Breast (tissue), 4 donors: Measurements from ENCODE around the genes GATA5 and GID8.

- PRO-cap, 3 experiments: no peak in any of the 3 experiments
- RRBS: no CpG with 5 or more reads among the region's 20 CpGs
Measured at GRCh38 chr20:62381013-62382030, 5.6 kb upstream of the RPS21 start.

GRCh38 chr20:62388038-62389116, 1.5 kb downstream of the RPS21 start:
- PRO-cap, 3 experiments: no peak in any of the 3 experiments
- RRBS: 38% methylated on average over 3 of the region's 26 CpGs

DNA sequence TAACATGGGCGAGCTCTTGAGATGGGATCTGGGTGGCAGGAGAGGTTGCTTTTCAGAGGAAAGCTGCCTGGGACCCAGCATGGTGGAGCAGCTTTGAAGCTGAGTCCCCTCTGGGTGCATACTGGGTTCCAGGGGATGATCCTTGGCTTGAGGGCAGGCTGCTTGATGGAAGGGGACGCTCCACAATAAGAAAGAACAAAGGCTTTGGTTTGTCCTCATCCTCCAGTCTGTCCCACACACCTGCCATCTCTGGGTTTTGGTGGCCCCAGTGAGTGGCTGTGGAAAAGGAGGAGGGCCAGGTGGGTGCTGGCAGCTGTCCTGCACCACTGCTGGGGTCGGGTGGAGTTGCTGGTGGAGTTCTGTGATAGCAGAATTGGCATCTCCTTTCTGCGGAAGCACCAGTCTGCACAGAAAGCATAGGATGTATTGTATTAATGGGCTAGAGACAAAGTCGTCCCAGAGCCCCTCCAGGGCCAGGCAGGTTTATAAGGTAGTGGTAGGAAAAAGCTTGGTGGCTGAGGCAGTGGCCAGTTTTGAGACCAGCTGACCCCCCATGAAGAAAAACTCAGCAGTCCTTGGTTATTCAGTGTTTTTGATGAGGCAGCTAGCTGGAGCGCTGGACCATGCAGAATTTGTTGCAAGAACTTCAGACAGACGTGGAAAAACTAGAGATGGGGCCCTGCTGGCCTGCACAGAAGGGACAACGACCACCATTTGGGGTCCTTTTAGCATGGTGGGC, 2.4 kb downstream of the RPS21 start:
- PRO-cap, 3 experiments: no peak in any of the 3 experiments
- RRBS: no CpG with 5 or more reads among the region's 8 CpGs

DNA sequence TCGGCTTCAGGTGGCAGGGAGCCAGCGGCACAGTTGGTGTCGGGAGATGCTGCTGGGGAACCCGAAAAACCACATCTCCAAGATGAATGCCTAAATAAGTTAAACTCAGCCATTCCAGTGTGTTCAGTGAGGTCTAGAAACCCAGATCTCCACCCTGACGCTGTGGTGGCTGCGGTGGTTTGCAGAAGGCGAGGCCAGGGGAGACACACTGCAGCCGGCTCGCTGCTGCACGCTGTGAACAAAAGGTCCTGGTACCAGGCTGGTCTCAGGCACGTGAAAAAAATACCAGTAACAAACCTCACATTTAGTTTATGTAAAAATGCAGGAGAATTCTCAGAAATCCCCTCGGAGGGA, 3.5 kb downstream of the RPS21 start:
- PRO-cap, 3 experiments: no peak in any of the 3 experiments
- RRBS: no CpG with 5 or more reads among the region's 12 CpGs

- PRO-cap, 3 experiments: no peak in any of the 3 experiments
- RRBS: no CpG with 5 or more reads among the region's 9 CpGs
Measured at GRCh38 chr20:62398817-62399250, 8.3 kb downstream of the CABLES2 start.

GRCh38 chr20:62475542-62476372, at the start of gene GATA5:
TSS of gene GATA5 (minus strand) at chr20:62475995.
- PRO-cap, 3 experiments: no peak in any of the 3 experiments
- RRBS: 2% methylated on average over 71 of the region's 98 CpGs

DNA sequence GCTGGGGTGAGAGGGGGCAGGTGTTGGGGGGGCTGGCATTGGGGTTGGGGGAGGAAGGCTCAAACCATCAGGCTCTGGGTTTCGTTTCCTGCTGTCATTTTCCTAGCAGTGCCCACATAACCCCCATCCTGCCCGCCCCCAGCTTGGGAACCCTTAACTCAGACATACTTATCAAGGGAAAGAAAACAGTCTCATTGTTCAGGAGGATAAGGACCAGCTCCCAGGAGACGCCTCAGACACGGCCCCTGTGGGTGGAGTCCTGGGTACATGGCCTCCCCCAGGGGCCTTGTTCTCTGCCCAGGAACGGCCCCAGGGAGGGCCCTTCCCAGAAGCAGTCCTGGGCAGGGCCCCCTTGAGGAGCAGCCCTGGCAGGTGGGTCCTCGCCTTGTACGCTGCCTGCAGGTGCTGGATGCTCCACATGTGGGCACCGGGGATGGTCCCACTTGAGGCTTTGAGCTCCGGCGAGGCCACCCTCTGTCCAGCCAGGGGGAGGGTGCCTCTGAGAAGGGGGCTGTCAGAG, 4.5 kb upstream of the GATA5 start:
- PRO-cap, 3 experiments: no peak in any of the 3 experiments
- RRBS: no CpG with 5 or more reads among the region's 10 CpGs

DNA sequence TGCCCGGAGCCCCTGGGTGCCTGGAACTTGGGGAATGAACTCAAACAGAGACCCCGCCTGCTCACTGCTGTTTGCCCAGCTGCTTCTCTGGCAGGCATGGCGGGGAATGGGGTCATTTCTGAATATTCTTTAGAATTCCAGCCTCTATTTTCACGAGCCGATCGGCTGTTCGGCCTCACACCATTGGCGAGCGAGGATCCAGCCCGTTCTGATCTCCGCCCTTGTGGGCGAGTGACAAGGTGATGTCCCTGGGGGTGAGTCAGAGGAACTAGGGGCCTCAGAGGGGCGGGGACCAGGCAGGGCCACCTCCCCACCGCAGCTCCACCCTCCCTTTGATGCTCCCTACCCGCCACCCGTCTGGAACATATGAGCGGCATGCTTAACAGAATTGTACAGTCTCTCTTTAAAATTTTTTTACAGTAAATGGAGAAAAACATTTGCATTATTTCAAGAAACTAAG, 48.0 kb upstream of the GATA5 start:
- PRO-cap, 3 experiments: no peak in any of the 3 experiments
- RRBS: no CpG with 5 or more reads among the region's 17 CpGs

DNA sequence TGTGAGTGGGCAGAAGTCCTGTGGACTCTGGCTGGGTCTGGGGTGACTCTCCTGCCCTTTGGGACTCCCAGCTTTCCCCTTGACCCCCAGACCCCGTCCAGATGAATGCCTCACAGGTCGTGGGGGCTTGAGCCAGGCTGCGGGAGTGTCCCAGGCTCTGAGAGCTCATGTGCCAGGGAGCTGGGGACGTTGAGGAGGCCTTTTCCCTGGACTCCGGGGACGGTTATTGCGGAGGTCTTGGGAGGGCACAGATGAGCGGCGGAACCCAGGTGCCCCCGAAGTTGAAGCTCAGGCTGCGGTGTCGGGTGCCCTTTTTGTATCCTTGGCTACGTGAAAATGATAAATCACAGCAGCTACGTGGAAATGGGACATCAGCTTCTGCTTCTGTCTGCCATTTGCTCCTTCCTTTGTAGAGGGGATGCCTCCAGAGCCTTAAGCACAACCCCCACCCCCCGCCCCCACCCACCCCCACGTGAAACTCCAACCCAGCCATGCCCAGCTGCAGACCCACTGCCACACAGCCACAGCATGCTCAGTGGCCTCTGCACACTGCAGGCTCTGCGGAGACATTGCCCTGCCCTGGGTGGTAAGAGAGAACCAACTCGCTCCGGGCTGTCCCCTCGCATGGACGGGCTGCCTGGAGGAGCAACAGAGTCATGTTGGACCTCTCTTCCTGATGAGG, 76.2 kb upstream of the GATA5 start:
- PRO-cap, 3 experiments: no peak in any of the 3 experiments
- RRBS: 56% methylated on average over 3 of the region's 21 CpGs

- PRO-cap, 3 experiments: no peak in any of the 3 experiments
- RRBS: no CpG with 5 or more reads among the region's 7 CpGs
Measured at GRCh38 chr20:62573295-62573642, 69.0 kb upstream of the SLCO4A1 start.

GRCh38 chr20:62606460-62607207, 35.7 kb upstream of the SLCO4A1 start:
- PRO-cap, 3 experiments: no peak in any of the 3 experiments
- RRBS: no CpG with 5 or more reads among the region's 32 CpGs

GRCh38 chr20:62671598-62672028, 29.3 kb downstream of the SLCO4A1 start:
- PRO-cap, 3 experiments: no peak in any of the 3 experiments
- RRBS: no CpG with 5 or more reads among the region's 16 CpGs

- PRO-cap, 3 experiments: no peak in any of the 3 experiments
- RRBS: 70% methylated on average over 8 of the region's 19 CpGs
Measured at GRCh38 chr20:62687197-62687640, 21.4 kb upstream of the NTSR1 start.

DNA sequence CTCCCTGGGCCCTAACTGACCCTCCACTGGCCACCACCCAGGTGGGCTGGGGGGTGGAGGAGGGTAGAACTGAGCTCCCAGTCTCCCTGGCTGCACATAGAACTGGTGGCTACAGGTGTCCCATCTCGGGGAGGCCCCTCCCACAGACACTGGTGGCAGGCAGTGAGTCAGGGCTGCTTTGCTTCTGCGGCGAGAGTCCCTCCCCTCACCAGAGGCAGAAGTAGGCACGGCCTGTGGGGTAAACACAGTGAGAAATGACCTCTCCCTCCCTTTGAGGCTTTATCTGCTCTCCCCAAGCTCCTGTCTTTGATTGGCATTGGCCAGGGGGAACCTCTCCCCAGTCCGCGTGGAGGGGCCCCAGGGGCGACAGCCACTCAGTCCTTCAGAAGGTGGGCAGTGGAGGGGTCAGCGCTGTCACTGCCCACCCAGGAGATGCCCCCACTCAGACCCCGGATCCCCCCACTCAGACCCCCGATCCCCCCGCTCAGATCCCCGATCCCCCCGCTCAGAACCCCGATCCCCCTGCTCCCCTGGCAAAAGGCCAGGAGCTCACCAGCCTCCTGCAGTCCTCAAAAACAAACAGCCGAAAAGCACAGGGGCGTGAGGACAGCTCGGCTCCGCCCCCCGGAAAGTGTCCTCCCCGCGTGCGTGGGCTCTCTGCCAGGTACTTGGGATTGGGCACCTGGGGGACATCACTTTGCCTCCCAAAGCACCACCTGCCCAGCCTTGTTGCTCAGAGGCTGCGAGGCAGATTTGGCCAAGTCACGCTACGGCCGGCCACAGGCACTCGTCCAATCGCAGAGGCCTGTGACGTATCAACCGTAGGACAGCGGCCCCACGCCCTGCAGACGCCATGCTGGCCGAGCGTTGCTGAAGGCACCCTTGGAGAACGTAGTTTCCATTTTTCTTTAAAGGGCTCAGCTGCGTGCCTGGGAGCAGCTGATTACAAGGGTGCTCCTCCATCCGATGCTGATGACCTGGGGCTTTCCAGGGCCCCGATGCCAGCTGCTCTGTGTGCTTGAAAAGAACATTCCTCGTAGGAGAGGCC, 2.8 kb downstream of the NTSR1 start:
- PRO-cap, 3 experiments: no peak in any of the 3 experiments
- RRBS: no CpG with 5 or more reads among the region's 40 CpGs

DNA sequence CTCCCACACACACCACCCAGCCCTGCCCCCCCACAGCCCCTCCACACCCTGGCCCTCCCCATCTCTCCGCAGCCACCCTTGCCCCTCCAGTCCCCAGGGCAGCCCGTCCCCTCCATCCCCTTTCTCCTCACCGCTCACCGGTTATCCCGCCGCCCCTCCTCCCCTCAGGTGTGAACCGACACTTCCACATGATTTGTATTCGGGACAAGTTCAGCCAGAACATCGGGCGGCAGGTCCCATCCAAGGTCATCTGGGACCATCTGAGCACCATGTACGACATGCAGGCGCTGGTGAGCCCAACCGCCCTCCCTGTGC, 626 bp downstream of the MRGBP start:
- PRO-cap, 3 experiments: no peak in any of the 3 experiments
- RRBS: no CpG with 5 or more reads among the region's 13 CpGs

DNA sequence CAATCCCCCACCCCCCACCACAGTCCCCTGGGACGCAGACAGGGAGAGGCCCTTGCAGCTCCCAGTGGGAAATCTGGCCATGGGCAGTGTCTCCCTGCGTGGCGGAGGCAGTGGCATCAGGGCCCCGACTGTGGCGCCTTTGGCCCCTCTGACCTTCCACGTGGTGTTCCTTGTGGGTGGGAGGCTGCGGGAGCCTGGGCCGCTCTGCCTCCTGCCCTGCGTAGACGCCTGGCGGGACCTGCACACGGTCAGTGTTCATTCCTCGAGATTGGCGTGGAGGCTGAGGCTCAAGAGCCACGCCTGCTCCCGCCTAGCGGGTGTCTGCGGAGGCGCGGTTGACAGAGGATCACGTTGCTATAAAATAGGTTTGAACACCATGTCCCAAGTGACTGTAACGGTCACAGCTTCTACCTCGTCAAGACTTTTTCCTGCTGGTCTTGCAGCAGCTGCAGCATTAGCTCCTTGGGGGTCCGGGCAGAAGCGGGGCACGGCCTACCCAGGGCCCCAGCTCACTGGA, 14.0 kb downstream of the COL9A3 start:
- PRO-cap, 3 experiments: peak in 1 of 3 experiments; most common plus-strand start position 187 of the sequence (in 1)
- RRBS: no CpG with 5 or more reads among the region's 26 CpGs

DNA sequence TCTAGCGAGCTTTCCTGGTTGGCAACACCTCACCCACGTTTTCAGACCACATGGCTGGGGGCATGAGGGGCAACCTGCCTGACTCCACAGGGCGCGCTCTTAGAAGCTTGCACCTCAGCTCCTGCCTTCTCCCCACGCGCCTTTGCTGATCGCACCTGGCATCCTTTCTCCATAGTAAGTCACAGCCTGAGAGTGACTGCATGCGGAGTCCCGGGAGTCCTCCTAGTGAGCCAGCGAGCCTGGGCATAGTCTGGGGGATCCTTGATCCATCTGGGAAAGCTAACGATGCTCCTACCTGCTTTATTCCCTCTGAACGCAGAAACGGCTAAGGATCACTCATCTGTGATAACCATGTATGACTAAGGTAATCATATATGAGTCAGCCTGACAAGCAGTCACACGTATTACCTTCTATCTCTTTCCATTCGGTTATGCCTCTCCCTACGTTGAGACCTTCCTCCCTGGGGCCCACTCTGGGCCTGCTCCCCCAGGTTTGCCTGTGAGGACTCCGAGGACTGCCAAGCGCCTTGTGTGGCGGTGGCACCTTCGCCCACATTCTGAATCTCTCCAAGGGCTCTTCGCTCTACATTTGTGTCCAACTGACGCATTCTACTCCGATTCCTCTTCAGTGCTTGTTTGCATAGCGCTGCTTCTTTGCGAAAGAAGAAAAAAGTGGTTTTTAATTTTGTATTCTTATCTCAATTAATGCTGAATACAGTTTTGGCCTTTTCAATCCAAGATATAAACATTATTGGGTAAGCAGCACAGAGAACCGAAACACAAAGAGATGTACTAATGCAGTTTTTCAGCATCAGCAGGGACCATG, 4.4 kb downstream of the TCFL5 start:
- PRO-cap, 3 experiments: no peak in any of the 3 experiments
- RRBS: no CpG with 5 or more reads among the region's 26 CpGs

DNA sequence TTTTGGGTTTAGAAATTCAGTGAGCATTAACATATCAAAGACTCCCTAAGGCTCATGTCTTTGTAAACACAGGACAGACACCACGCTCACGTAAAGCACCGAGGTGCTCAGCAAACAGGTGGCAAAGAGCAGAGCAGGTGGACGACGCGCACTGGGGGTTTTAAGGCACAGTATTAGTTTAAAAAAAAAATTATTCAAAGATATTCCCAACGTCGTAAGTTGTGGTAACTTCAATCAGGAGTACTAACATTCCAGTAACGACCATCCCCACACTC, 22.3 kb upstream of the TCFL5 start:
- PRO-cap, 3 experiments: no peak in any of the 3 experiments
- RRBS: no CpG with 5 or more reads among the region's 9 CpGs

- PRO-cap, 3 experiments: peak in 3 of 3 experiments; most common plus-strand start chr20:62938050 (in 3); most common minus-strand start chr20:62938809 (in 3)
- RRBS: 1% methylated on average over 42 of the region's 99 CpGs
Measured at GRCh38 chr20:62938008-62939021, at the start of gene GID8. TSS of gene GID8 (plus strand) at chr20:62938147.

GRCh38 chr20:62939174-62939617, 1.2 kb downstream of the GID8 start:
- PRO-cap, 3 experiments: no peak in any of the 3 experiments
- RRBS: no CpG with 5 or more reads among the region's 10 CpGs